ENCODE data around the gene COL6A1.

DNA sequence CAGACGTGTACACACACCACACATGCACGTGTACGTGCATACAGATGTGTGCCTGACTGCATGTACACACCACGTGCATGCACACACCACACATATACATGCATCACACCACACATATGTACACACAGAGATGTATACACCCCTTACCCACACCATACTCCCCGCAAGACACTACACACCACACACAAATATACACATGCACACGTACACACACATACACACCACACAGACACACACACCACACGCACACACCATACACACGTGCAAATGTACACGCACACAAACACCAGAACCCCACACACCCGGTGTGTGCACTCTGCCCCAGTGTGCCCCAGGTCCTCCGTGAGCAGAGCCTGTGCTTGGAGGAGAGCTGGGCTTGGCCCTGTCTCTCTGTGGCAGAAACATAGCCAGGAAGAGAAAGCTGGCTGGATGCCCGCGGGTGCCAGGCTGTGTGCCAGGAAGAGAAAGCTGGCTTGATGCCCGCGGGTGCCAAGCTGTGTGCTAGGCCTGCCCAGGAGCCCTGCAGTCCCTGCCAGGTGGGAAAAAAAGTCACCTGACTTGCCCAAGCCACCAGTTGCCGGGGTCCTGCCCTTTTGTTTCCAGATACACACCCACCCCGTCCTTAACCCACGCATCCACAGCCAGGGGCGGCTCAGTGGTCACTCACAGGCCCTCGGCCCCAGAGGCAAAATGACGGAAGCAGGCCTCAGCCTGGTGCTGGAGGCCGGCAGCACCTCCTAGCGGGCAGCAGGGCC is 9.4 kb downstream of the ITGB2 start:
- PRO-cap, result no peak
- RRBS, 2 experiments, result 37 to 44% methylated on average over 2 of the region's 23 CpGs

DNA sequence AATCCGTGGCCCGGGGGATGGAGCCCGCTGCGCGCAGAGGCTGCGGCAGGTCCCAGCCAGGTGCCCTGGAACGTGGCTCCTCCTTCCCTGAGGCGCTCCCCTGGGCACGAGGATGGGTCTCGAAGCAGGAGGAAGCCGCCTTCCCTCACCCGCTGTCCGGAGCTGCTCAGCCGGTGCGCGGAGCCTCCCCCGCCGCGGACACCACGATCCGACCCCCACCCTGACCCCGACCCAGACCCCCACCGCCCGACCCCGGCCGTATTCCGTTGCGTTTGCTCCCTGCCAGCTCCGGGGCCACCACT is 8.0 kb upstream of the SLX9 start:
- PRO-cap, result no peak
- RRBS, 2 experiments, result 3 to 4% methylated on average over 13 of the region's 29 CpGs

DNA sequence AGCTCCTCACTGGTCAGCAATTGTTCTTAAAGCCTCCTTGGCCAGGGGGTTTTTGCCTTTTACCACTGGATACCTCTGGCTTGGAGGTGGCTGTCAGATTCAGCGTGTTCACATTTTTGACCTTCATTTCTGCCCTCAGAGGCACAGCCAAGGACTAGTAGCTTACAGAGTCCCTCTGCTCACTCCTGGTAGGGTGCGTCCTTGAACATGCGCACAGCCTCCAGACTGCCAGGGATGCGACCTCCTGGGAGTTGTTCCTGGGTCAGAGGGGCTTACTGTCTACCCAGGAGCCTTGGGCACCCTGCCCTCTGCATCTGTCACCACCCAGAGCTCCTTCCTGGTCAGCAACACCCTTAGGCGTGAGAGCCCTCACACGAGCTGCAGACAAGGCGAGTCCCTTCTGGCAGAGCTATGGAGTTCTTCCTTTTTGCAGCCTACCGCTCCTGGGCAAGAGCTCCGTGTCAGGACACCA is 1.7 kb downstream of the SLX9 start:
- PRO-cap, result no peak
- RRBS, 2 experiments, result no CpG with 5 or more reads among the region's 9 CpGs

DNA sequence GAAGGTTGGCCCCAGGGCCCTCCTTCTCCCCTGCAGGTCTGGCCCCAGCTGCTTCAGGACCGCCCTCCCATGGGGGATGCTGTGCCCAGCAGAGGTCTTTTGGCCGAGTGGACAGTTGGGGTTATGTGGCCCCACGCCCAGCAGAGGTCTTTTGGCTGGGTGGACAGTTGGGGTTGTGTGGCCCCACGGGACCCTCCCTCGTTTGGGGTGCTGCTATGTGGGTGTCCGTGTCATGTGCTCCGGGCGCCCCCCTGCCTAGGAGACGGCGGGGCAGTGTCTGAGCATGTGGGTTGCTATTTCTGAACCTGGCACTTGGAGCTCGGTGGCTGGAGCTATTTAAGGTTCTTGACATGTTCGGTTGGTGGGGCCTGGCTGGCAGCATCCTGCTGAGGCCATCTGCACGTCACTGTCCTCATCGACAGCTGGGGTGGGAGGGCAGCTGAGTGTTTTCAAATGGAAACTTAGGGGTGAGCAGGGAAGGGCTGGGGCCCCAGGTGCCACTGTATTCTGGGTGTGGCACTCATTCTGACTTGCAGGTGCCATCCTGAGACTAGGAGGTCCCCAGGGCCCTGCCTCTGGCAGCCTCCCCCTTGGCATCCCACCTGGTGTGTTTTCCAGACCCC is 12.8 kb downstream of the SLX9 start:
- PRO-cap, result no peak
- RRBS, 2 experiments, result no CpG with 5 or more reads among the region's 14 CpGs

- PRO-cap, result no peak
- RRBS, 2 experiments, result 51 to 64% methylated on average over 5 of the region's 17 CpGs
These were observed 52.7 kb upstream of the ADARB1 start for GRCh38 chr21:45021703-45022118.

GRCh38 chr21:45077894-45078810 is 3.8 kb downstream of the ADARB1 start:
- PRO-cap, result no peak
- RRBS, 2 experiments, result no CpG with 5 or more reads among the region's 10 CpGs

GRCh38 chr21:45126070-45126755 is 51.8 kb downstream of the ADARB1 start:
- PRO-cap, result no peak
- RRBS, 2 experiments, result no CpG with 5 or more reads among the region's 12 CpGs

GRCh38 chr21:45288220-45289083 is 757 bp upstream of the POFUT2 start:
- PRO-cap, result no peak
- RRBS, 2 experiments, result 2 to 3% methylated on average over 21 to 25 of the region's 63 CpGs

DNA sequence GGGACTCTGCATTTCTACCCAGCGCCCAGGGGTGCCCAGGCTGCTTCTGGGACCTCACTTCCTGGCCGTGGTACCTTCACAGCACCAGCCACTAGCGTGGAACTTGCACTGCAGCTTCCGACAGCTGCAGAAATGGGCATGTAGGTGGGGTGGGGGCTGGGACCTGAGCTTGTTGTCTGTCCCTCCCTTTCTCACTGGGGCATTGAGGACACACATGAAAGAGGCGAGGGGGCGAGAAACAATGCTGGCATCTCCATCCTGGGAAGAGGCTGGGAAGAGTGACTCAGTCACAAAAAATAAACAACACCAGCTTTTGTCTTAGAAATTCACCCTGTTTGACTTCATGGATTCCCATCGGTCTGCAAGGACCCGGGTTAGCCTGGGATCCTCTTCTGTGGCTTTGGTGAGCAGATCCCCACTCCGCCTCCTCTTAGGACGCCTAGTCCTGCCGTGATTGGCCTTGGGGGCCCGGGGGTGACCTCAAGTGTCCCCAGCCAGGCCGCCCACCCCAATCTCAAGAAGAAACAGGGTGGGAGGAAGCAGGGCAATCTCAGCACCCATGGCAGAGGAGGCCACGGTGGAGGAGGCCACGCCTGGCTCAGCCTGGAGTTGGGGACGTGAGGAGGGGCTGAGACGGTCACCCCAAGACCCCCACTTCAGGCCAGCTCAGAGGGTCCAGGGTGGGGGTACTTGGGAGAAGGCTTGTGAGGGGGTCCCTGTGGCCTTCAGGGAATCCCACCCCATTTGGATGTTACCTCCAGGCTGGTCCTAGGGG is 29.9 kb upstream of the POFUT2 start:
- PRO-cap, result no peak
- RRBS, 2 experiments, result 54% methylated on average over 4 of the region's 17 CpGs; no CpG with 5 or more reads in 1 of the 2 experiments

DNA sequence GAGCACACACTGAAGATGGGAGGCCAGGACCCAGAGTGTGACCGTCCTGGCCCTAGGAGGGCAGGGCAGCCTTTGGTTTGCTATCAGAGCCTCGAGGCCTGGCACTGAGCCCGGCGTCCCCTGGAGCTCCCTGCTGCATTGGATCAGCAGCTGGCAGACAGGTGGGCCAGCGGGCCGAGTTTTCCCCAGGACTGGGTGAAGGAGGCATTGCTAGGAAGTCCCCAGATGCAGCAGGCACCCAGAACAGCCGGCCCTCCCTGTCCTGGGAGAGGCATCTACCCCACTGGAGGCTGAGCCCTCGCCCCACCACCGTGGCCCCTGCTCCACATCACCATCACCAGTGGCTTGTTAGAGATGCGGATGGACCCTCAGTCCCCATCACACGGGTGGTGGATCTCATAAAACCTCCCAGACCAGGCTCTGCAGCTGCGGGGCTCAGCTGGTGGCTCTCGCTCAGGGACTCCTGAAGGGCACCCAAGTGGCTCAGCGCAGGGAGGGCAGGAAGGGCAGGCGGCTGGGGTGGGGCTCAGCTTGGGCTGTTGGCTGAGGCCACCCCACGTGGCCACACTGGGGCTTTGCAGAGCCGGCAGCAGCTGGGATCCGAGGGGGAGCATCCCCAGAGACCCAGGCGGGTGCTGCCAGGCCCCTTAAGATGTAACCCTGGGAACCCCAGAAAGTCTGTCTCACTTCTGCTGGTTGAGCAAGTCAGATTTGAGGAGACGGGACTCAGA is 32.8 kb upstream of the POFUT2 start:
- PRO-cap, result no peak
- RRBS, 2 experiments, result no CpG with 5 or more reads among the region's 20 CpGs

- PRO-cap, result no peak
- RRBS, 2 experiments, result no CpG with 5 or more reads among the region's 7 CpGs
These were observed 16.9 kb upstream of the COL18A1 start for GRCh38 chr21:45388011-45388448.

DNA sequence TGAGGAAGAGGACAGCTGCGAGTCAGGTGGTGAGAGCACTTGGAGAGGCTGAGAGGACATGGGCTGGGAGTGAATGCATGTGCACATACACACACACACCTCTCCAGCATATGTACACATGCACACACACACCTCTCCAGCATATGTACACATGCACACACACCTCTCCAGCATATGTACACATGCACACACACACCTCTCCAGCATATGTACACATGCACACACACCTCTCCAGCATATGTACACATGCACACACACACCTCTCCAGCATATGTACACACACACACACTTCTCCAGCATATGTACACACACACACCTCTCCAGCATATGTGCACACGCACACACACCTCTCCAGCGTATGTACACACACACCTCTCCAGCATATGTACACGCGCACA is 58.5 kb downstream of the SLC19A1 start:
- PRO-cap, result no peak
- RRBS, 2 experiments, result no CpG with 5 or more reads among the region's 5 CpGs

DNA sequence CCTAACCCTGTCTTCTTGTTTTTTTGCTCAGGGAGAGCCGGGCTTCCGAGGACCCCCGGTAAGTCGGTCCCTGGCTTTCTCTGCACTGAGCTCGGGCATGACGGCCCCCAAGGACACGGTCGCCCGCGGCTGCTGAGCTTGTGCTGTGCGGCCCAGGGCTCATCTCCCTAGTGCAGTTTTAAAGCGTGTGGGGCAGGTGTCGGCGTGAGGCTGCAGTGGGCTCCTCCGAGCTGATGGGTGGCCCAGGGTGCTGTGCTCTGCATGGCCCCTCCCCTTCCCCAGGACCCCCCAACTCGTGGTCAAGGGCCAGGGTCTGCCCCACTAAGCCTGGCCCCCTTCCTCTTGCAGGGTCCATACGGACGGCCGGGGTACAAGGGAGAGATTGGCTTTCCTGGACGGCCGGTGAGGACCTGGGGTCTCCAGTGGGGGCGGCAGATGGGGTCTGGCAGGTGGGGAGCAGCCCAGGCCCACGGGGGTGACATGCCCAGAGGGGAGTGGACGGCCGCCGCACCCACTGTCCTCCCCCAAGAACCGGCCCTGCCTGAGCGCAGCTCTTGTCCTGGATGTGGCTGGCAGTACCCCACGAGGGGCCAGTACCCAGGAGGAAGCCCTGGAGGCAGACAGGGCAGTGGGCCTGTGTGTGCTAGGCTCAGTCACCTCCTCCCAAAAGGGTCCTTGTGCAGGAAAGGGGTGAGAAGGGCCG is 47.6 kb downstream of the SLC19A1 start:
- PRO-cap, result no peak
- RRBS, 2 experiments, result 100% methylated on average over 1 of the region's 30 CpGs

DNA sequence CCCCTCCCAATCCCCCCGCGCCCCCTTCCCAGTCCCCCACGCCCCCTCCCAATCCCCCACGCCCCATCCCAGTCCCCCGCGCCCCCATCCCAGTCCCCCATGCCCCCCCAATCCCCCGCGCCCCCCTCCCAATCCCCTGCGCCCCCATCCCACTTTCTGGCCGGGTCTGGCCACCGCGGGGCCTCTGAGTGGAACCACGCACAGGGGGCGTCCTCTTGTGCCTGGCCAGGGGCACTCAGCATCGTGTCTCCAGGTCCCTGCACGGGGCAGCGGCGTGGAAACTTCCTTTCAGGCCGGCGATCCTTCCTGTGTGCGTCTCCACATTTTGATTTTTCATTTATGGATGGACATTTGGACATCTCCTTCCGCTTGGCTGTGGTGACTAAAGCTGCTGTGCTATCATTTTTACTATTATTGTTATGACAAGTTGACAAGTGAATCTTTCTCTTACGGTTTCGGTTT is 12.2 kb upstream of the SLC19A1 start:
- PRO-cap, result no peak
- RRBS, 2 experiments, result no CpG with 5 or more reads among the region's 24 CpGs

GRCh38 chr21:45554824-45555246 is 12.6 kb upstream of the SLC19A1 start:
- PRO-cap, result no peak
- RRBS, 2 experiments, result no CpG with 5 or more reads among the region's 46 CpGs

GRCh38 chr21:45820594-45821099 is 160.9 kb upstream of the COL6A1 start:
- PRO-cap, result no peak
- RRBS, 2 experiments, result no CpG with 5 or more reads among the region's 17 CpGs

DNA sequence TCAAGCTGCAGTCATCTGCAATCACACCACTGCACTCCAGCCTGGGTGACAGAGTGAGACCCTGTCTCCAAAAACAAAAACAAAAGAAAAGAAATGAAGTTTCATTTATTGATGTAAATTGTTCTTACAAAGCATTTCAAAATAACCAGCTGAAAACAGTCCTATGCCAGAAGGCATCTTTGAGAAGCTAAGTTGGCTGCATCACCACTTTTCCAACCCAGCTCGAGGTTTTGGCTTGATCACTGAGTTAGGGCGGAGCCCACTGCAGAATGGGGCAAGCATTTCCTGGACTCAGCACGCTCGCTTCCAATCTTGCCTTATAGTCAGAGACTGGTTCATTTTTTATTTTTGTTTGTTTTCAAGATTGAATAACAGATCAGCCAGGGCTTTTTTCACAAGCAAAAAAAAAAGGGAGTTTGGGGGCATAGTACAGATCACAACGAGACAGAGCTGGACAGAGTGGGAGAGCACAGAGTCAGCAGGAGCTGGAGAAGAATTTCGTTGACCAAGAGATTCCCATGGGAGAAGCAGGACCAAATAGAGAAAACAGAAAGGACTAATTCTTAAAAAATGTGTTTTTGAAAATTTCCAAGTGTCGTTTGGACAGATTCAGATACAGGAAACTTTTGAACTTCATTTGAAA is 23.5 kb upstream of the COL6A1 start:
- PRO-cap, result no peak
- RRBS, 2 experiments, result no CpG with 5 or more reads among the region's 7 CpGs

- PRO-cap, result no peak
- RRBS, 2 experiments, result no CpG with 5 or more reads among the region's 20 CpGs
These were observed 9.8 kb upstream of the COL6A1 start for GRCh38 chr21:45971654-45972376.

- PRO-cap, result bidirectional peak, plus-strand start at chr21:45981770, minus-strand start at chr21:45981498
- RRBS, 2 experiments, result 1 to 2% methylated on average over 5 of the region's 25 CpGs
These were observed at the start of gene COL6A1 for GRCh38 chr21:45981637-45982005. Gene COL6A1 (plus strand): TSS chr21:45981770.

GRCh38 chr21:45983745-45984845 is 2.5 kb downstream of the COL6A1 start:
- PRO-cap, result no peak
- RRBS, 2 experiments, result no CpG with 5 or more reads among the region's 48 CpGs